Measurements from ENCODE around the genes UBE2S, ZNF524, ZNF581, RFPL4AL1, NLRP11, ZNF444 and ZSCAN5B.

GRCh38 chr19:55331732-55332100, 6.6 kb upstream of the TMEM150B start:
- RAMPAGE, long total RNA, result no peak
- RRBS, result no CpG with 5 or more reads among the region's 8 CpGs

DNA sequence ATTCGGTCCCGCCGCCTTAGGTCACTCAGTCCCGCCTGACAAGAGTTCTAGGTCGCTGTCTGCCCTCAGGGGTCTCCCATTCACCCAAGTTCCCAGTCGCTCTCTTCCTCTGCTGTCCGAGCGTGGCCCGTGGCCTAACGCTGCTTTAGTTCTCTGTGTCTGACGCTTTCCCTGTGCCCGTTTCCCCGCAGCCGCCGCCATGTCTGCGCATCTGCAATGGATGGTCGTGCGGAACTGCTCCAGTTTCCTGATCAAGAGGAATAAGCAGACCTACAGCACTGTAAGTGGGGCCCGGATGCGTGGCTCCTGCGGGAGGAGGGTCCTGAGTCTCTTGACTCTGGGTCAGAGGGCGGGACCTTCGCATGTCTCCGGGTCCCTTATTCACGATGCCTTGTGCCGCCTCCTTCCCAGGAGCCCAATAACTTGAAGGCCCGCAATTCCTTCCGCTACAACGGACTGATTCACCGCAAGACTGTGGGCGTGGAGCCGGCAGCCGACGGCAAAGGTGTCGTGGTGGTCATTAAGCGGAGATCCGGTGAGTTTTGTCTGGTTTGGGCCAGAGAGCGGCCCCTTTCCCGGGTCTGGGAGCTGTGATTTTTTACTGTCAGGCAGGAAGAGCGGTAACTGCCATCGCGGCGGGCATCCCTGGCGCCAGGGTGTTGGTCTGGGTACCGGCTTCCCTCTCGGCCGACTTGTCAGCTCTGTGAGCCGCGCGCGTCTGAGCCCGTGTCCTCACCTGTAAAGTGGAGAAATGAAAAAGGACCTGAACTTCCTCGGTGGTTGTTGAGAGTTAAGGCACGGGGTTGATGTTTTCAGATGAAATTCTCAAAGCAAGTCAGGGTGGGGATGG, 652 bp downstream of the RPL28 start:
- RAMPAGE, long total RNA, result no peak
- RRBS, result under 1% methylated on average over 11 of the region's 54 CpGs

GRCh38 chr19:55407561-55408758, at the start of gene UBE2S:
Gene UBE2S, minus strand, starts transcription at chr19:55407788.
- RAMPAGE, long total RNA, result no peak
- RRBS, result 1% methylated on average over 24 of the region's 114 CpGs

GRCh38 chr19:55419816-55420059, 12.2 kb upstream of the UBE2S start:
- RAMPAGE, long total RNA, result no peak
- RRBS, result no CpG with 5 or more reads among the region's 2 CpGs

- RAMPAGE, long total RNA, result no peak
- RRBS, result 4% methylated on average over 35 of the region's 73 CpGs
These were observed 702 bp downstream of the SHISA7 start for GRCh38 chr19:55442303-55442893.

- RAMPAGE, long total RNA, result no peak
- RRBS, result no CpG with 5 or more reads among the region's 16 CpGs
These were observed 1.9 kb upstream of the NAT14 start for GRCh38 chr19:55483176-55483469.

- RAMPAGE, long total RNA, result no peak
- RRBS, result 1% methylated on average over 2 of the region's 26 CpGs
These were observed 401 bp downstream of the NAT14 start for GRCh38 chr19:55485302-55485876.

GRCh38 chr19:55493957-55494355, 5.7 kb downstream of the SSC5D start:
- RAMPAGE, long total RNA, result no peak
- RRBS, result 19% methylated on average over 3 of the region's 13 CpGs

DNA sequence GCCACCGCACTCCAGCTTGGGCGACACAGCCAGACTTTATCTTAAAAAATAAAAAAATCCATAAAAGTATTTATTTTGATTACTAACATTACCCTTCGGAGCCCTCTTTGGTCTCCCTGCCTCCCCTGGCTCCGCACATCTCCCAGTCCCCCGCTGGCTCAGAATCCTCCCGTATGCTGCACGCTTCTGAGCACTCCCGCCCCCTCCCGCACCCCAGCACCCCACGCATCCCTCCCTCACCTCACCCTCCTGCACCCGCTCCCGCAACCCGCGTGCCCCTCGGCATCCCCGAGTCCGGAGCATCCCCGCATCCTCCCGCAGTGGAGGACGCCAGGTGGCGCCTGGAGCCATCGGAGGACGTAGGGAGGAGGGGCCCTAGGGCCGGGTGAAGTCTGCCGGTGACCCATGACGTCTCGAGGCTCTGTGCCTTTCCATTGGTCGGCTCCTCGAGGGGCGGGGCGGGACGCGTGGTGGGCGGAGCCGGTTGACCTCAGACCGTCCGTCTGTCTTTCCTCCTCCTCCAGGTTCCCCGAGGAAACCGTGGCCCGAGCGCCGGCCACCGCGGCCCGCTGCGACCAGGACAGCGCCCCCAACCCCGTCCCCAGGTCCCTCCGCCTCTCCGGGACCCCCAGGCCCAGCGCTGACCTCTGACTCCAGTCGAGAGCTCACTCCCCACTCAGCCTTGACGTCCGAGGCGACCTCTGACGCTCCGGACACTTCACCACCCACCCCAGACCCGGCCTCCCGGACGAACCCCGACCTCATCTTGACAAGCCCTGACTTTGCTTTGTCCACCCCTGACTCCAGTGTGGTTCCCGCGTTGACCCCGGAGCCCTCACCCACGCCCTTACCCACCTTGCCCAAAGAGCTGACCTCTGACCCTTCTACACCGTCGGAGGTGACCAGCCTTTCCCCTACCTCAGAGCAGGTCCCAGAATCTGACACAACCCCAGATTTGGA, 20.0 kb downstream of the SBK2 start:
- RAMPAGE, long total RNA, result no peak
- RRBS, result 7% methylated on average over 44 of the region's 67 CpGs

DNA sequence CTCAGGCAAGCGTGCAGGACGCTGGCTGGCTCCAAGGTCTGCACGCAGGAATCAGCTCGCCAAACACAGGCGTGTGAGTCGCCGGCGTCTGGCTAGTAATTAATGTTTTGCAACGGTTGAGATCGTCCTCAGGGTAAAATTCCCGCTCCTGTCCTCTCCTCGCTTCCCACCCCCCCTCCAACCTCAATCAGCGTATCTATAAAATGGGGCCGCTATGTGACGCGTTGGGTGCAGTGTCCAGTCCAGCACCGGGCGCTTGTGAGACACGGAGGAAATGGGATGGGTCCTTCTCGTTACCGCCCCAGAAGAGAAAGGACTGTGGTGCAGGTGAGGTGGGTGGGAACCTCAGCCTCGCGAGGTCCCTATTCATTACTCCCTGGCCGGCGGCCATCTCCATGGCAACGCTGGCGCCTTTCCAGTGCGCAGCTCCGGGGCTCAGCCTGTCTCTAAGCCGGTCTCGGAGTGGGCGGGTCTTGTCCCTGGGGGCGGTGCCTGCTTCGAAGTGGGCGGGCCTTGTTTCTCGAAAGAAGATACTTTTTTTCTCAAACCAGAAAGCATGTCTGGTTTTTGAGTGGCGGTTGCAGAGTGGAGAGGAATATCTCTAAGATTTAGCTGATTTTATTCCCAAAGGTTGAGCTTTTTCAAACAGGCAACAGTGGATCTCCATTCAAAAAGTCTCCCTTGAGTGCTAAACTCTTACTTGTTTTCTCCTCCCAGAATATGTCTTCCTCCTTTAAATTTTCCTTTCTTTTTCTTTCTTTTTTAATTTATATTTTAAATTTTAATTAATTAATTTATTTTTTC, 6.6 kb upstream of the ZNF579 start:
- RAMPAGE, long total RNA, result no peak
- RRBS, result 1% methylated on average over 12 of the region's 37 CpGs

- RAMPAGE, long total RNA, result no peak
- RRBS, result 1% methylated on average over 59 of the region's 112 CpGs
These were observed at the start of gene ZNF524 for GRCh38 chr19:55599863-55601042. Gene ZNF524, plus strand, starts transcription at chr19:55600288.

GRCh38 chr19:55643550-55643770, at the start of gene ZNF581:
Gene ZNF581, plus strand, starts transcription at chr19:55643649.
- RAMPAGE, long total RNA, result no peak
- RRBS, result 2% methylated on average over 13 of the region's 22 CpGs

DNA sequence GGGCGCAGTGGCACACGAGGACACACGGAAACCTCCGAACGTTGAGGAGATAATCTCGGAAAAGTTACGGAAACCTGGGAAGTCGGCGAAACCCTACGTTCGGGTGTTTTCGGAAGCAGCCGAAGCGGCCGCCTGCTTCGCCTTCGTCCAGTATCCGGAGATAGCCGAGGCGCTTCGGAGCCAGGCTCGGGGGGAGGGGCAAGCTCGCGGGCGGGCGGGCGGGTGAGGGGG, 218 bp upstream of the U2AF2 start:
- RAMPAGE, long total RNA, result no peak
- RRBS, result under 1% methylated on average over 5 of the region's 27 CpGs

- RAMPAGE, long total RNA, result no peak
- RRBS, result no CpG with 5 or more reads among the region's 5 CpGs
These were observed 1.4 kb downstream of the EPN1 start for GRCh38 chr19:55676380-55676835.

GRCh38 chr19:55702266-55702681, 27.2 kb downstream of the EPN1 start:
- RAMPAGE, long total RNA, result no peak
- RRBS, result no CpG with 5 or more reads among the region's 8 CpGs

DNA sequence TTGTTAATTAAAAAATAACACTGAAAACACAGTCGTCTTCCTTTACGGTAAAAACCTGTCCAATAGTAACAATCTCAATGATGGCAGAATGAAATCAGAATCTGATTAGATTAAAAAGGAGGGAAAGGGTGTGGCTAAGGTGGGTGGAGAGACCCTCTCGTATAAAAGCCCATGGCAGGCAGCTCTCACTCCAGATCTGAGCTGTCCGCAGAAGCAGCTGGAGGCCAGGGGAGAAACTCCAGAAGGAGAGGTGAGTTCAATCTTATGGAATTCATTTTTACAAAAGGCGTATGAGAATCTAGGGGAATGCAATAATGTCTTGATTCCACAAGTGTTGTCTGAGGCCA, at the start of gene RFPL4AL1:
RFPL4AL1 (plus strand) TSS at position 193 of the 347 bp plus-strand sequence.
- RAMPAGE, long total RNA, result no peak
- RRBS, result no CpG with 5 or more reads among the region's 5 CpGs

DNA sequence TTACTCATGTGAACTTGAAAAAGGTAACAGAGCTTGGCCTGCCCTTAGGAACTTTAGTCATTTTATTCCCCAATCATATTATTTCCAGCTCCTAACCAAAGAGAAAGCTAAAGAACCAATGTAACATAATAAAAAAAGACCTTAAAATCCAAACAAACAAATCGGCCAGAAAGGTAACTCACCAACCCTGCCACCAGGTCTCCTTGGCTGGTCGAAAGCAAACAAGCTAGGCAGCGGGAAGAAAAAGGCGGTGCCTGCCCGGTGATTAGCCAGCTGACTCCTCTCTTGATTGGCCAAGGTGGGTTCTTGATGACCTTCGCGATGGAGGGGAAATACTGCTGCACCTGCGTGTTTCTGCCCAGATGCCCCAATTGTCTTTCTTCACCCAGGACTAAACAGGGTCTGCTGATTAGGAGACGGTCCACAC, at the start of gene NLRP11:
NLRP11 (minus strand) TSS at position 219 of the 427 bp plus-strand sequence.
- RAMPAGE, long total RNA, result no peak
- RRBS, result no CpG with 5 or more reads among the region's 9 CpGs

GRCh38 chr19:56086997-56088339, 33.6 kb downstream of the ZNF787 start:
- RAMPAGE, long total RNA, result no peak
- RRBS, result 94% methylated on average over 15 of the region's 109 CpGs

DNA sequence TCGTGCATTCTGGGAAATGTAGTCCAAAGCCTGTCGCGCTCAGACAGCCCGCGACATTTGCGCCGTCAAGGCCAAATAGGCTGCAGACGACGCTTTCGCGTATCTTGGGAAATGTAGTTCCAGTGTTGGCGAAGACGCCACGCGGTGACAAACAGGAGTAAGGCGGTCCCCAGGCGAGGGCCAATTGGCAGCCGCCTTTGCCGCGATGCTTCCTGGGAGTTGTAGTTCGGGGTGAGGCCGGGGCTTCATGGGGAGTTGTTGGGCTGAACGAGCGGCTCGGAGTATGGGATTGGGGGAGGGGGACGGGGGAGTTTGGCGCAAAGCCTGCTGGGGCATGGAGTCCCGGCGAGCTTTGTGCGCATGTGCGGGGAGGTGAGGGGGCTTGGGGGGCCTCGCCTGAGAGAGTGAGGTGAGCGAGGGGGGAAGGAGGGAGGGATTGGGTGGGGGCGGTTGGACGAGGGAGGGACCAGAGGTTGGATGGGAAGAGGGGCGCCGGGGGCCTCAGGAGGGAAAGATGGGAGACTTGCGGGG, at the start of gene ZNF444:
ZNF444 (plus strand) TSS at position 339 of the 531 bp plus-strand sequence.
- RAMPAGE, long total RNA, result no peak
- RRBS, result 0% methylated on average over 5 of the region's 38 CpGs

DNA sequence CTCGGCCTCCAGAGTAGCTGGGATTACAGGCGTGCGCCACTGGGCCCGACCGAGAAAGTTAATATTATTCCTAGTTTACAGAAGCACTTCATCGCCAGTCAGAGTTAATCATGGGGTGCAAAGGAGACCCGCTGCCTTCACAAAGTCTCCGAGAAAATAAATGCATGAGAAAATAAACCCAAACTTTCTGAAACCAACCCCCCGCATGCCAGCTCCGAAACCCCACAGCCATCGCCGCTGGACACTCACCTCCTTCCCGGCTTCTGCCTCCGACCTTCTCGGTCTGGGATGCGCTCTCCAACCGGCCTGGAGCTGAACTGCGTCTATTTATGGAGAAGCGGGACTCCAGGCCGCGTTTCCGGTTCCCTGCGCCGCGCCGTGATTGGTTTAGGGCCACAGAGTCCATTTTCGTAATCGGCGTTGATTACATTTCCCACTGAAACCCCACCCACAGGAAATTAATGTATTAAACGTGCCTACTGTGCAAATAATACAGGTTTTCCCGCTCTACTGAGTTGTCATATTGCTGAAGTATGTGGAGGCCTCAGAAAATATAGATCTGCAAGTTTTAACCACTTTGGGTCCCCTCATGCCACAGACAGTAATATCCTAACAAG, at the start of gene ZSCAN5B:
ZSCAN5B (minus strand) TSS at position 299 of the 617 bp plus-strand sequence.
- RAMPAGE, long total RNA, result no peak
- RRBS, result no CpG with 5 or more reads among the region's 31 CpGs